ENCODE measurements around a stretch of chr1.

DNA sequence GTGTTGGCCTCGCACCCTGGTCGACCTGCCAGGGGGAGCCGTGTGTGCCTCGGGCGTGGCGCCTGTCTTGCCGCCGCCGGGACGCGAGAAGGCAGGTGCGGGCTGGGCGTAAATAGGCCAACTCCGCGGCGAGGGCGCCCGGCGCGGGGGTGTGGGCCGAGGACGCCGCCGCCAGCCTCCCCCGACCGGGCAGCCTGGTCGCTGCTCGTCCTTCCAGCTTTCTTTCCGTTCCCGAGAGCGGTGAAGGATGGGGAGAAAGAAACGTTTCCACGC is 580 bp downstream of the USP1 start:
- PRO-cap = no peak
- RAMPAGE, long total RNA, 2 experiments = no peak in any of the 2 experiments

DNA sequence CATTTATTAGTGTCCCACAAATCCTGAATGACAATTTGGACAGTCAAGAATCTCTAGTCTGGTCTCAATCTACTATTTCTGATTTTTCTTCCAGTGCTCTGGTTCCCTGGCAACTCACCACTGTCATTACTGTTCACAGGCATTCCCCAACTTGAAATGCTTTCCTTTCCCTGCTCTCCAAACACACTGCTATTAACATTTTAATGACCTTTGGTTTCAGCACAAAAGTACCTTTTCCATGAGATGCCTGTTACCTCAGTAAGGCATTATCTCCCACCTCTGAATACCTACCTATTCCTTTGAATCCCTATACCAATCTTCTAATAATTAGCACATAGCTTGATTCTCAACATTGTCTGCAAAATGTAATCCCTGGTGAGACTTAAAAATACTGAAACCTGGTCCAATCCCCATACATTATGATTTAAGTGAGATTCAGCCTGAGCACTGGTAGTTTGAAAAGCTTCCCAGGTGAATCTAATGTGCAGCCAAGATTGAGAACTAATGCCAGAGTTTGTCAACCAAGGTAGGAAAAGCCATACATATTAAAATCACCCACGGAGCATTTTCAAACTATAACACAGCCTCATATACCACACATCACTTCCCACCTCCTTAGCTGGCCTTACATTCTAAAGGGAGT is 11.7 kb upstream of the ANGPTL3 start:
- PRO-cap = no peak
- RAMPAGE, long total RNA, 2 experiments = no peak in any of the 2 experiments

GRCh38 chr1:62621851-62622455 is 24.6 kb downstream of the ANGPTL3 start:
- PRO-cap = no peak
- RAMPAGE, long total RNA, 2 experiments = no peak in any of the 2 experiments

- PRO-cap = no peak
- RAMPAGE, long total RNA, 2 experiments = no peak in any of the 2 experiments
Measured at GRCh38 chr1:62648041-62648651, 40.0 kb downstream of the DOCK7 start.

- PRO-cap = no peak
- RAMPAGE, long total RNA, 2 experiments = no peak in any of the 2 experiments
Measured at GRCh38 chr1:62725891-62726275, 37.7 kb upstream of the DOCK7 start.

DNA sequence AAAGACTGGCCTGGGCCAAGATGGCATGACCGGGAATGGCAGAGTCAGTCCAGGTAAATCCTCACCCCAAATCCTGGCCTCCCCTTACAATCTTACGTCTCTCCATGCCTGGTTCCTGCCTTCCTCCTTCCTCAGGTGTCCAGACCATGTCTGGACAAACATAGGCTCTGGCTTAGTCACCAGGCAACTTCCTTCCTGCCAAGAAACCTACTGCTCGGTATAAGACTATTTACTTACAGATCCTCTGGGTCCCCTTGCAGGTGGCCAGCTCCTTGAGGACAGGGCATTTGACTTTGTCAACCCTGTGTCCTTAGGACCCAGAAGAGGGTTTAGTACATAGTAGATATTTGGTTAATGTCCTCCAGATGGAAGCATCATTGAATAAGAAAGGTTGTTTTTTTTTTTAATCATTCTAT is 69.3 kb upstream of the ROR1 start:
- PRO-cap = no peak
- RAMPAGE, long total RNA, 2 experiments = no peak in any of the 2 experiments

GRCh38 chr1:63893969-63894631 is 120.3 kb downstream of the ROR1 start:
- PRO-cap = no peak
- RAMPAGE, long total RNA, 2 experiments = no peak in any of the 2 experiments

DNA sequence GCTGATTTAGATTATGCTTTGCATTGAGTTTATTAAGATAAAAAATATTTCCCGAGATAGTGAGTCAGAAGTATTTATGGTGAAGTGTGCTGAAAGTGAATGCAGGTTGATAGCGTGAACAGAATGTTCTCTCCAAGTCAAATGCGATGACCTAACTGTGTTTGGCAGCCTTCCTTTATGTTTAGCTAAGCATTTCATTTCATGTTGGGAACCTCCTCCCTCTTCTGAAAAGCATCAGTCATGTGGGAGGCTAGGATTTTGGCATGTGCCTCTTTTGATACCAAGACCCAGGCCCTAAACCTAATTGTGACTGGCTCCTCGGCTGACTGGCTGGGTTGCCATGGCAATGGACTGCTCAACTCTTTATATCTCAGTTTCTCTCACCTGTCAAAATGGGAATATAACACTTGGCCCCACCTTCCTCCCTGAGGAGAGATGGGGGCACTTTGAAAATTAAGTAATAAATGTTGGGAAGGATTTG is 160.6 kb upstream of the UBE2U start:
- PRO-cap = no peak
- RAMPAGE, long total RNA, 2 experiments = no peak in any of the 2 experiments

DNA sequence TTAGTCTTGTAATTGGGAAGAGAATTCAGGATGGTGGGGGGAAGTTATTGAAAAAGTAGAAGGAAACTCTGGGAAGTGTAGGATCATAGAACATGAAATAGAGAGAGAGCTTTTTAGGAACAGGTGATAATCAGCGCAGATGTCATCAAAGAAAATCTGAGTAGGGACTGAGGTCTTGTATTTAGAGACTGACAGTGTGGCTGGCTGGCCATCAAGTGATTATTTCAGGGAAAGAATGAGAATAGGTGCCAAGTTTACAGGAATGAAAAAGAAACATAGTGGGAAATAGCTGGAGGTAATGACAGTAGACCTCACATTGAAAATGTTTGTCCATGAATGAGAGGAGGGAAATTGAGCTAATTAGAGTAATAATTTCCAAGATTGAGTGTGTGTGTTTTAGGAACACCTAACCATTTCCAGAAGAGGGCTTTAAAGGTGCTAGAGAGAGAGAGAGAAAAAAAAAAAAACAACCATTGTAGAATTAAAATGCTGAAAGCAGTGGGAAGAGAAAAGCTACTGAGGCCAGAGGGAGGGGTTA is 120.2 kb upstream of the UBE2U start:
- PRO-cap = no peak
- RAMPAGE, long total RNA, 2 experiments = no peak in any of the 2 experiments

DNA sequence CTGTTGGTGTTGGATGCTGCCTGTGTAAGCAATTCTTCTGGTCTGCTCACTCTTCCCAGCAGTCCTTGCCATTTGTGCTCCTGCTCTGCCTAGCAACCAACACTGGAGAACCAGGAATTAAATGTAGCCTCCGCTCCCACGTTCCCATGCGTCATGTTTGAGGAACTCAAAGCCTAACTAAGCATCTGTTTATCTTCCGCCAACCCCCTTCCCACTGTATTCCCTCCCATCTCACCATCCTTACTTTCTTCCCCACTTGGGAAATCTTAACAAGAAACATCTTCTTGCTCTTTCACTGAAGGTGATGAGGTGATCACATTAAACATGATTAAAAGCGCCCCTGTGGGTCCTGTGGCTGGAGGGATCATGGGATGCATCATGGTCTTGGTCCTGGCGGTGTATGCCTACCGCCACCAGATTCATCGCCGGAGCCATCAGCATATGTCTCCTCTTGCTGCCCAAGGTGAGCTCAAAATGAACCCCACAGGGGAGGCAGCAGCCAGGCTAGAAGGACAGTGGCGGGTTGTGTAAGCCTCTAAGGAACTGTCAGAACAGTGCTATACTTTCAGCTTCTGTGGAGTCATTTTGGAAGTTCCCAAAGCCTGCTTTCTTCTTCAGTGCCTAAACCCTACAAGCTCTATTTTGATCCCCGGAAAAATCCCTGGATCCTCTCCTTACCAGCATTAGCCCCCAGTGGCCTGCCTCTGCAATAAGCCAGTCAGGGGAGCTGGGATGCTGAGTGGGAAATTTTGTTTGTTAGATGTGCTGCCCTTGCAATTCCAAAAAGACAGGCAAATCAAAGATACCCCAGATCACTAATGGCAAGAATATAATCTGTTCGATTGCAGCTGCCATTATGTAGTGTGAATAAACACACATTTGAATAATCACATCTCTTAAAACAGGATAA is 65.3 kb upstream of the RAVER2 start:
- PRO-cap = no peak
- RAMPAGE, long total RNA, 2 experiments = no peak in any of the 2 experiments

- PRO-cap = no peak
- RAMPAGE, long total RNA, 2 experiments = no peak in any of the 2 experiments
Measured at GRCh38 chr1:64898526-64898886, 67.8 kb downstream of the JAK1 start.

DNA sequence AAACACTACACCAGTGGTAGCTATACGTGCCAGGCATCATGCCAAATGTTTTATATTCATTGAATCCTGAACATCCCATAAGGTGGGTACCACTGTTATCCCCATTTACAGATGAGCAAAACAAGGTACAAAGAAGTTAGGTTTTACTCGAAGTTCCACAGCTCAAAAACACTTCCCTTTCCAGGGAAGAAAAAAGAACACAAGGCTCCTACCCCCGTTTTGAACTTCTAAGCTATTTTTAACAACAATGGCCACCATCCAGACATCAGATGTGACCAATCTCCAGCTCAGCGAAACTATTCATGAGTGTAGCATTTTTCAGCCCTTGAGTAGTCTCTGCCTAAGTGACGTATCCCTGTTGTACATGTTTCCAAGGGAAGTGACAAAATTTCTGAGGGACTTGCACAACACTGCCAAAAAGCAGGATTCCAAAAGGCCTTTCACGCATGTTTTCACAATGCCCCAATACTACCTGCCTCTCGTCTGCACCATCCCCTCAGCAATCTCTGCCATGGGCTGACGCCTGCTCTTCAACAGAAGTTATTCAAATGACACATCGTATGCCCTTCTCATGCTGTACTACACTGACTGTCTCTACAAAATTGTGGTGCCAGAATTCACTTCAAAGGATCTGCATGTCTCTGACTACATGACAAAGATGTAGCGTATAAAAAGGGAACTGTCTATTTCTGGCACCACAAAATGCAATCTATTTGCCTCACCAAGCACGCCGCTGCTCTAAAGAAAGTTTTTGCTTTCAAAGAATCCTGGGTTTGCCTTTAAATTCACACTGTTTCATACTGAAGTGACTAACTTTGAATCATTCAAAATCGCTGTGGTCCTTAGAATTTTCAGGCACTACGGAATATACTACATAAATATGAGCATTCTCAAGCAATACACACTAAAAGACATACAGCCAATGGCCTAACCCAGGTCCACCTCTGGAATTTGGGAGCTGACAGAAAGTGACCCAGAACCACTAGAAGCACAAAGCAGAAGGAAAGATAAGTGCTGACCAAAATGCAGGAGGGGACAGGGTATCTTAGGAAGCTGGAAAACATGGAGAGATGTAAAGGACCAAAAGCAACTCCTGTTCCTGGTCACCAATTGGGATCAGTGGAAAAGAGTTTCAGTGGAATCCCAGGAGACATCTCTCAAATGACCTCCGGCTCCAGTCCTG is 32.9 kb downstream of the JAK1 start:
- PRO-cap = no peak
- RAMPAGE, long total RNA, 2 experiments = no peak in any of the 2 experiments

DNA sequence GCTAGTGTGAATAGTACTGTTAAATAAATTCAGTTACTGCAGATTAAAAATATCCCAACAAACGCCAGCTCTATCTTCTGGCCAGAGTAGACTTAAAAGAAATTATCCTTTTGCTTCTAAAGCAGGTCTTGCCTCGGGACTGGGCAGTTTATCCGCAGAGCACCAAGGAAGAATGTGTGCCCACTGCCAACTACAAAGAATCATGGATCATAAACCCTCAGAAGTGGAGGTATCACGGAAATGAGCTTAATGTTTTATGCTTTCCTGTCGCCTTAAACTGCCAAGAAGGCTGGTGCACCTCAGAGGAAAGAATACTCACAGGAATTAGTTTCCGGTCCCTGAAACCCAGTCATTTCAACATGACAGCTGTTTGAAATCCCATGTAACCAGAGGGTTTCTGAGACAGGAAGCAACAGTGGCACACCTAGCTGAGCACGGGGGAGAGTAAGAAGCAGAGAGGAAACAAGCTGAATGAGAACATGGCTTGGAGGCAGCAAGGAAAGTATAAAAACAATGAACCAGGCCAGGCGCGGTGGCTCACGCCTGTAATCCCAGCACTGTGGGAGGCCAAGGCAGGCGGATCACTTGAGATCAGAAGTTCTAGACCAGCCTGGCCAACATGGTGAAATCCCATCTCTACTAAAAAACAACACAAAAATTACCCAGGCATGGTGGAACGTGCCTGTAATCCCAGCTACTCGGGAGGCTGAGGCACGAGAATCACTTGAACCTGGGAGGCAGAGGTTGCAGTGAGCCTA is 3.9 kb downstream of the JAK1 start:
- PRO-cap = no peak
- RAMPAGE, long total RNA, 2 experiments = no peak in any of the 2 experiments

GRCh38 chr1:64963343-64964094 is 2.8 kb downstream of the JAK1 start:
- PRO-cap = no peak
- RAMPAGE, long total RNA, 2 experiments = no peak in any of the 2 experiments

- PRO-cap = no peak
- RAMPAGE, long total RNA, 2 experiments = no peak in any of the 2 experiments
Measured at GRCh38 chr1:65264373-65265077, 44.8 kb upstream of the DNAJC6 start.

GRCh38 chr1:65425244-65426443 is 5.2 kb downstream of the LEPR start:
- PRO-cap = no peak
- RAMPAGE, long total RNA, 2 experiments = no peak in any of the 2 experiments

DNA sequence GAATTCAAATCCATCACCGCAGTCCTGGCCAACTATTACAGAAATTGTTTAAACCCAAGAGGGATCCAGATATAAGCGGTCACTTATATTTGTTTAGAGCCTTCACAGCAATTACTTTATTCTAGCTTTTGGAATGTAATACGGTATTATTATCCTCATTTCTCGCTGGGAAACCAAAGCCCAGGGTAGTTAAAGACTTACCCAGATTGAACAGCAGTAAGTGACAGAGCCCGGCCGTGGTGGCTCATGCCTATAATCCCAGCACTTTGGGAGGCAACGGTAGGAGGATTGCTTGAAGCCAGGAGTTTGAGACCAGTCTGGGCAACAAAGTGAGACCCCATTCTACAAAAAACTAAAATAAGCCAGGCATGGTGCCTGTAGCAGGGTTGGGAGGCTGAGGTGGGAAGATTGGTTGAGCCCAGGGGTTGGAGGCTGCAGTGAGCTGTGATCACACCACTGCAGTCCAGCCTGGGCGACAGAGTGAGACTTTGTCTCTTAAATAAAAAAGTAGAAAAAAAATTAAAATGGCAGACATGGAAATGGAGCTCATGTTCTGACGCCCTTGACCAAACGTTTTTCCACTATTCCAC is 6.7 kb downstream of the LEPR start:
- PRO-cap = no peak
- RAMPAGE, long total RNA, 2 experiments = no peak in any of the 2 experiments

- PRO-cap = no peak
- RAMPAGE, long total RNA, 2 experiments = no peak in any of the 2 experiments
Measured at GRCh38 chr1:65812076-65812380, 19.3 kb downstream of the PDE4B start.

DNA sequence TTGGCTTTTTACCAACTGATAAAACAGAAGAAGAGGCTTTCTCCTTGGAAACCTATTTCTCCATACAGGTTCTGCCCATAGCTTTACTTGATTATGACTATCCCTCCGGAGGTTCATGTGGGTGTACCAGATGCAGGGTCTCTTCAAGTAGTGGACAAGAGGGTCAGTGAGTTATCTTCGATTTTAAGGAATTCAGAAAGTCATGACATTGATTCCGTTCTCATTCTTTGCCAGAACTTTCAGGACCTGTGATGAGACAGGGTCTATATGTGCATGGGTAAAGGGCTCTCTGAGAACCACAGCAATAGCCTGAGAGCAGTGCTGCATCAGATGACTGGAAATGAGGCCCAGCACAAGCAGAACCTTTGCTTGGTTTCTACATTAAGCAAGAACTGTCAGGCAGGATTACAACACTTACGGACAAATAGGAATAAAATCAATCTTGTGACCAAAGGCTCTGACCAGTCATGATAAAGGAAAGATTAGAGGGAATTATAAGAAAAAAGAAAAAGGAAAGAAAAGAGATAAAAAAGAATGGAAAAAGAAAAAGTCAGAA is 263.6 kb upstream of the SGIP1 start:
- PRO-cap = unidirectional peak, minus-strand start at position 342 of the sequence
- RAMPAGE, long total RNA, 2 experiments = no peak in any of the 2 experiments

DNA sequence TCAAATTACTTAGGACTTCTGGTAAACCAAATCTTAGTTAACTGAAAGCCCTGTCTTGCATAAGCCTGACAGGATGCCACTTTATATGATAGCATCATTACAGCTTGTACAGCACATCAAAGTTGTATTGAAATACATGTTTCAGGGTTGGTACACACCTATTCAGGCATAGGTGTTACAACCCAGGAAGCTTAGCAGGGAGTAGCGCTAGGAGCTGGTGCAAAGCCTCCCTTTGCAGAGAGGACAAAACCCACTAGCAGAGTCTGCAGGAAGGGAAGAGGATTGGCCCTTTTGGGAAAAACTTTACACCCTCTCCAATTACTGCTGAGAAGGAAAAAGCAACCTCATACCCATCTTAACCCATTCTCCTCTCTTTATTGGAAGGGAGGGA is 258.8 kb upstream of the SGIP1 start:
- PRO-cap = no peak
- RAMPAGE, long total RNA, 2 experiments = no peak in any of the 2 experiments